ENCODE data around the gene MASTL.

DNA sequence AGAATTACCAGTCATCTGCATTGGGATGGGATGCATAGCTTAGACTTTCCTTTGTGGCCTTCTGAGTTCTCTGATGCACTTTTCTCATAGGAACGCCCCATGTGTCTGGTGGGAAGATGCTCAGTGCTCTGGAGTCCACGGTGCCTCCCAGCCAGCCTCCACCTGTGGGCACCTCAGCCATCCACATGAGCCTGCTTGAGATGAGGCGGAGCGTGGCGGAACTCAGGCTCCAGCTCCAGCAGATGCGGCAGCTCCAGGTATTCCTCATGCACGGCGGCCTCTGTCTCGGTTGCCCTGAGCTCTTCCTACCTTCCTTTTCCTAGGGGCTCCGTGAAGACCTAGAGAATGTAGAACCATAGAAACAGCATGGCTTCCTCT is 222.4 kb downstream of the ARHGAP21 start:
- RRBS = no CpG with 5 or more reads among the region's 10 CpGs
CAGE:
- cytosol, long polyA plus RNA = no peak
- long polyA plus RNA = no peak
- nucleus, long polyA plus RNA = no peak

GRCh38 chr10:24524169-24524734 is 199.4 kb downstream of the ARHGAP21 start:
- RRBS = 90% methylated on average over 5 of the region's 19 CpGs
CAGE:
- cytosol, long polyA plus RNA = no peak
- long polyA plus RNA = no peak
- nucleus, long polyA plus RNA = no peak

DNA sequence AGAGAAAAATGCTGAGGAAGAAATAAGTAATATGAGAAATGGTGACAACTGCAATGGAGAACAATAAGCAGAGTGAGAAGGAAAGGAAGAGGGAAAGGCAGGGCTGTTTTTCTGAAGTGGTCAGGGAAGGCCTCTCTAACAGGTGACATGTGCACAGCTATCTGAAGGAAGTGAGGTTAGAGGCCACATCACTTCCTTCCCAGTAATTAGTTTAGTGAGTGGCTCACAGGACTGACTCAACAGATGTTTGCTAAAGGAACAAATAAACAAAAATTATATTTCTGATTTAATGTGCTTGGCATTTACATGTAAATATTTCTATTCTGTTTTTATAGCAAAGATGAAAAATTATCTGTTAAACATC is 77.9 kb downstream of the ARHGAP21 start:
CAGE:
- cytosol, long polyA plus RNA = no peak
- long polyA plus RNA = no peak
- nucleus, long polyA plus RNA = no peak

GRCh38 chr10:24873116-24873853 is 79.1 kb downstream of the PRTFDC1 start:
- RRBS = no CpG with 5 or more reads among the region's 4 CpGs
CAGE:
- cytosol, long polyA plus RNA = no peak
- long polyA plus RNA = no peak
- nucleus, long polyA plus RNA = no peak

- RRBS = no CpG with 5 or more reads among the region's 4 CpGs
CAGE:
- cytosol, long polyA plus RNA = no peak
- long polyA plus RNA = no peak
- nucleus, long polyA plus RNA = no peak
These were observed 22.7 kb upstream of the PRTFDC1 start for GRCh38 chr10:24975091-24975568.

GRCh38 chr10:25016808-25017816 is 700 bp downstream of the THNSL1 start:
- RRBS = 27% methylated on average over 2 of the region's 46 CpGs
CAGE:
- cytosol, long polyA plus RNA = no peak
- long polyA plus RNA = no peak
- nucleus, long polyA plus RNA = start-site peak on the minus strand at chr10:25017001-25017030, 6 reads

DNA sequence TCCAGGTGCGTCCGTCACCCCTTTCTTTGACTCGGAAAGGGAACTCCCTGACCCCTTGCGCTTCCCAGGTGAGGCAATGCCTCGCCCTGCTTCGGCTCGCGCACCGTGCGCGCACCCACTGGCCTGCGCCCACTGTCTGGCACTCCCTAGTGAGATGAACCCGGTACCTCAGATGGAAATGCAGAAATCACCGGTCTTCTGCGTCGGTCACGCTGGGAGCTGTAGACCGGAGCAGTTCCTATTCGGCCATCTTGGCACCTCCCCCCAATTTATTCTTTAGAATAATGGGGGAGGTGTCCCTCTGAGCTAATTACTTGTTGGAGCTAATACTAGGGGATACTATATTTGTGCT is 78.3 kb downstream of the GPR158 start:
- RRBS = no CpG with 5 or more reads among the region's 19 CpGs
CAGE:
- cytosol, long polyA plus RNA = no peak
- long polyA plus RNA = no peak
- nucleus, long polyA plus RNA = no peak

GRCh38 chr10:25465677-25466465 is 291.1 kb downstream of the GPR158 start:
- RRBS = no CpG with 5 or more reads among the region's 20 CpGs
CAGE:
- cytosol, long polyA plus RNA = no peak
- long polyA plus RNA = no peak
- nucleus, long polyA plus RNA = no peak

DNA sequence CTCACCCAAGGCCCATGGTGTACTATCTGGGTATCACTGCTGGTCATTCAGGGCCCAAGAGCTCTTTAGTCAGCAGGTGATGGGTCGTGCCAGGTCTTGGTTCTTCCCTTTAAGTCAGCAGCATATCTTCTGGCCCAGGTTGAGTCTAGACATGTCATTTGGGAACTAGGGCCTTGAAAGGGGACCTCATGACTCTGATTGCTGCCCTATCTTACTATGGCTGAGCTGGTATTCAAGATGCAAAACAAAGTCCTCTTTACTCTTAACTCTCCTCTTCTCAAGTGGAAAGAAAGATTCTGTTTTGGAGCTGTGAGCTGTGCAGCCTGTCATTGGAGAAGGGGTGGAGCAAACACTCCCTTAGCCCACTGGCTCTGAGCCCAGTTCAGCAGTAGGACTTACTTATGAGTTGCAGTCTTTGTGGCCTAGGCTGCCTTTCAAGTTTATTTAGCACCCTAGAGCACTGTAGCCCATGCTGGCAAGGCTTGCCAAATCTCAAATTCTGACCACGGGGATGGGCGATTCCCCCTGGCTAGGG is 110.0 kb downstream of the MYO3A start:
- RRBS = no CpG with 5 or more reads among the region's 3 CpGs
CAGE:
- cytosol, long polyA plus RNA = no peak
- long polyA plus RNA = no peak
- nucleus, long polyA plus RNA = no peak

DNA sequence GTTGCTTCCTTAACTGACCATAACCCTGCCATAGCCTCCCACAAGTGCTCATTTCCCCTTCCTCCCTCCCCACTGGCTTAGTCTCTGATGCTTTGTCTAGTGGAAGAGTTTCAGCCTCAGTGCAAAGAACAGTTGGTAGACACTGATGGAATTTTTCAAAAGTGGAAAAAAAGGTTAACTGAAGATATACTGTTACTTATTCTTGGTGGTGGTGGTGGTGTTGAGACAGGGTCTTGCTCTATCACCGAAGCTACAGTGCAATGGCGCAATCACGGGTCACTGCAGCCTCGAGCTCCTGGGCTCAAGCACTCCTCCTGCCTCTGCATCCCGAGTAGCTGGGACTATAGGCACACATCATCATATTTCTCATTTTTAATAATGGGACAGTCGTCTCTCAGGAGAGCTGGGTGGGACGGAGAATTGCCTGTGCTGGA is 74.3 kb downstream of the APBB1IP start:
- RRBS = no CpG with 5 or more reads among the region's 7 CpGs
CAGE:
- cytosol, long polyA plus RNA = no peak
- long polyA plus RNA = no peak
- nucleus, long polyA plus RNA = no peak

DNA sequence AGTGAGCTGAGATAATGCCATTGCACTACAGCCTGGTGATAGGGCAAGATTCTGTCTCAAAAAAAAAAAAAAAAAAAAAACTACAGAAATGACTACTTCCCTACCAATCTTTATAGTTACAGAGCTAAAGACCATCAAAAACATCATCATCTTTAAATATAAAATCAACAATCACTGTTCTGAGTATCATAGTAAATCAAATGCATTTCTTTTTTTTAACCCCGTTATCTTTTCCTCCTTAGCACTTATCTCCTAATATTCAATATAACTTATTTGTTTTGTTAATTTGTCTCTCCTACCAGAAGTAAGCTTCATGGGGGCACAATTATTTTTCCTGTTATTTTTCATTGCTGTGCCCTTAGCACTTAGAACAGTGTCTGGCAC is 99.4 kb upstream of the PDSS1 start:
- RRBS = no CpG with 5 or more reads among the region's 1 CpG
CAGE:
- cytosol, long polyA plus RNA = no peak
- long polyA plus RNA = no peak
- nucleus, long polyA plus RNA = no peak

GRCh38 chr10:27154811-27155525 is at the start of gene MASTL:
TSS of gene MASTL (plus strand) at chr10:27155352.
- RRBS = no CpG with 5 or more reads among the region's 55 CpGs
CAGE:
- cytosol, long polyA plus RNA = no peak
- long polyA plus RNA = no peak
- nucleus, long polyA plus RNA = no peak

- RRBS = no CpG with 5 or more reads among the region's 10 CpGs
CAGE:
- cytosol, long polyA plus RNA = no peak
- long polyA plus RNA = no peak
- nucleus, long polyA plus RNA = no peak
These were observed 15.1 kb downstream of the MASTL start for GRCh38 chr10:27169869-27171059.

GRCh38 chr10:27258637-27259967 is 18.5 kb upstream of the ACBD5 start:
- RRBS = under 1% methylated on average over 35 of the region's 91 CpGs
CAGE:
- cytosol, long polyA plus RNA = no peak
- long polyA plus RNA = no peak
- nucleus, long polyA plus RNA = no peak

- RRBS = no CpG with 5 or more reads among the region's 6 CpGs
CAGE:
- cytosol, long polyA plus RNA = no peak
- long polyA plus RNA = no peak
- nucleus, long polyA plus RNA = no peak
These were observed 22.2 kb upstream of the ACBD5 start for GRCh38 chr10:27262898-27263126.

- RRBS = no CpG with 5 or more reads among the region's 4 CpGs
CAGE:
- cytosol, long polyA plus RNA = no peak
- long polyA plus RNA = no peak
- nucleus, long polyA plus RNA = no peak
These were observed 43.3 kb downstream of the RAB18 start for GRCh38 chr10:27547234-27548011.

- RRBS = no CpG with 5 or more reads among the region's 7 CpGs
CAGE:
- cytosol, long polyA plus RNA = no peak
- long polyA plus RNA = no peak
- nucleus, long polyA plus RNA = no peak
These were observed 1.5 kb upstream of the MKX start for GRCh38 chr10:27747144-27747436.

DNA sequence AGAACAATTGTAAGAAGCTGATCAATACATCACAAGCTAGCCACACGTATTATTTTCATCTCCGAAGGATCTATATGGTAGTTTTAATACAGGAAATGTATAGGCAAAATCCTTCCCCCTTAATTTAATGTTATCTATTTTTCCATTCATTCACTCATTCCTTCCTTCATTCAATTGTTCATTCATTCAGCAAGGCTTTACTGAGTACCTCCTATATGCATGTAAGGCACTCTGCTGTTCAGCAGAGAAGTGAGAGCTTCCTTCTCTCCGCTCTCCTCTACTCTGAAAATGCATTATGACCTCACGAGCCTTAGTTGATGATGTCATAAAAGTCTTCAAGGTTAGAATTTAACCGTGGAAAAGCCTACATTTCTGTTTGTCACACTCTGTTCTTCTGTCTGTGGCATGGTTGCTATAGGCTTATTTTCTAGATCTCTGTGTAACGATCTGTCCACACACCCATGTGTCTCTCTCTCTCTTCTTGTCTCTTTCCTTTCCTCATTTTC is 17.2 kb downstream of the ODAD2 start:
- RRBS = no CpG with 5 or more reads among the region's 6 CpGs
CAGE:
- cytosol, long polyA plus RNA = no peak
- long polyA plus RNA = no peak
- nucleus, long polyA plus RNA = no peak

DNA sequence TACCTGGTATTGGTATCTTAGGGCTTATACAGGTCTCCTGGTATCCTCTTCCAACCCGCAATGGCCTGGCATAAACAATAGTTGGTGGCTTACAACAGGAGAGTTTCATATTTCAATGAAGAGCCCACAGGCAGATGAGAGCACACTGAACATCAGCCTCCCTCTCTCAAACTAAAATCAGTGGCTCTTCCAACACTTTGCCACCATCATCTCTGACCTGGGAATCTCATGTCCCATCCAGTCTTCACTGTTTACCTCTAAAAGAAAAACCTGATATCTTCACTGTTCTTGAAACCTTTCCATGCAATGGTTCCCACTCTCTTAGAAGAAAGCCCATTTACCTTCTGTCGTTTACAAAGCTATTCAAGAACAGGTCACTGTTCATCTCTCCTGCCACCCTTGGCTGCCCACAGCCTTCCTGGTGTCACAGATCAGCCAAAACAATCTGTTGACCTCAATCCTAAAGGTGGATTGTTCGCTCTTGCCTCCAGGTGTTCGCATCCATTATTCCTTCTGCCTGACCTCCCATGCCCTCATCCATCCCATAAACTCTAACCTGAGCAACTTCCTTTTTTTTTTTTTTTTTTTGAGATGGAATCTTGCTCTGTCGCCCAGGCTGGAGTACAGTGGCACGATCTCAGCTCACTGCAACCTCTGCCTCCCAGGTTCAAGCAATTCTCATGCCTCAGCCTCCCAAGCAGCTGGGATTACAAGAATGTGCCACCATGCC is 106.1 kb downstream of the MPP7 start:
- RRBS = no CpG with 5 or more reads among the region's 6 CpGs
CAGE:
- cytosol, long polyA plus RNA = no peak
- long polyA plus RNA = no peak
- nucleus, long polyA plus RNA = no peak

DNA sequence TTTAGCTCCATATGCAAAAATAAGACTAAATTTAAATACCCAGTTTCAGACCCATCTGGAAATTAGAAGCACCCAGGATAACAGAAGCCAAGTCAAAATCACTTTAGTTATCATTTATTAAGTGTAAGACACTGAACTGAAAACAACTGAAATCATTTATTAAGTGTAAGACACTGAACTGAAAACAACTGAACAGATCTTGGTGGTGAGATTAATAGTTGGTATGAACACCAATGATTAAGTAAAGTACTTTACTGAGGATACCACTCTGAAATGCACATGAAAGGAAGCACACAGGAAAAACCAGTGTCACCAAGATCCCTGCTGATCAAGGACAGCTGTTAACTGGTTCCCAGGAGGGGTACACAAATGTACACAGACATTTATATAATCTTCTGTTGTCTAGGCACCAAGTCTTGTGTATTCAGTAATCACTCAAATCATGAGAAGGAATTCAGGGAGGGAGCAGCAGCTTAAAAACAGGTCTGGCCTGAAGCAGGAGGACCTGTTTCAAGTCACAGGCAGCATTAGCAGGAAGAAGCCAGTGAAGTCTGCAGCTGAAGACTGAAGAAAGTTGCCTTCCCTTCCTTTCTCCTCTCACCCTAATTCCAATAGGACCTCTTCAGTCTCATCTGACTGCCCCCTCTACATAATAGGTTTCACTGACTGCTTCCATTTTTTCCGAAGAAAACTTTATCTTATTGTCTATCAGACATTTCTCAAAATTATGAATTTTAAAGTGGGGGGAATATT is 18.8 kb downstream of the MPP7 start:
- RRBS = no CpG with 5 or more reads among the region's 1 CpG
CAGE:
- cytosol, long polyA plus RNA = no peak
- long polyA plus RNA = no peak
- nucleus, long polyA plus RNA = no peak

Data from H1 (cell line).